ENCODE data around the genes GNG2, PTGDR and BMP4.

DNA sequence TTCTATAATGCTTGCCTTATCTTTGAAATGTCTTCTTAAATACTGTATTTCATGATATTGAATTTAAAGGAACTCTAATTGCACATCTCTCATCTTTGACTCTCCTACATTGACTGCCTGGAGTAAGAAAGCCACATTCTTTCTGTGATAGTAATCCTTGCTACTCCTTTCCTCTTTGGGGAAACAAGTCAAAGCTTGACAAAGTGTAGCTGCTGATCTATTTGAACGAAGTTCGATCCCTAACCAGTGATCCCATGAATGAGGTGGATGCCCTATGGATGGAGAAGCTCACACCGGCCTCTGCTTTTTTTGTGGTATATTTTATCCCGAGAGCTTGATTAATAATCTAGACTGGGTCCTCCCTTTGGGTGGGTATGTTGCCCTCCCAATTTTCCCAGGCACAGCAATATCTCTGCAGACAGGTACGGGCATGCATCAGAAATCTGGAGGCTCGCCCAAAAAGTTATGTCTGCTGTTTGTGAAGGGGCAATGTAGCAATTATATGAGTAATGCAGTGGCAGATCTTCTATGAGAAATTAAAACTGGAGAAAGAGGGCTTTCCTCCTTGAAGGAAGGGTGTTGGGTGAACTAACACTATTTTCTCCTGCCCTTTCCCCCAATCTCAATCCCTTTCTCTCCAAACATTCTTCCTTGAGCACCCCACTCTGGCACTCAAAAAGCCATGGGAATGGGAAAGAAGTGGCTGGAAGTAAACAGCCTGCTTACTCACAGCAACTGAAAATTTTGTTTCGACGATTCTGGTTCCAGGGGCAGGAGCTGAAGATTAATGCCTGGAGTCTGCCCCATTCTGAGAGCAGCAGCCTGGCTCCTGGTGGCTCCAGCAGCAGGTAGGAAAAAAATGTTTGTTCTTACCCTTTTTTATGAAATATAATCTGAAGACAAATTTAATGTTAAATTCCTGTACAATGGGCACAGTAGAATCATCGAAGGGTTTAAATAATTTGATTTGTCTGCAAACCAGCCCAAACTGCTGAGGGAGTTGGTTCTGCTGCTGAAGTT is 162.8 kb upstream of the FRMD6 start:
- PRO-cap, result no peak

- PRO-cap, result no peak
Observed at GRCh38 chr14:51789583-51789999, 70.8 kb upstream of the GNG2 start.

DNA sequence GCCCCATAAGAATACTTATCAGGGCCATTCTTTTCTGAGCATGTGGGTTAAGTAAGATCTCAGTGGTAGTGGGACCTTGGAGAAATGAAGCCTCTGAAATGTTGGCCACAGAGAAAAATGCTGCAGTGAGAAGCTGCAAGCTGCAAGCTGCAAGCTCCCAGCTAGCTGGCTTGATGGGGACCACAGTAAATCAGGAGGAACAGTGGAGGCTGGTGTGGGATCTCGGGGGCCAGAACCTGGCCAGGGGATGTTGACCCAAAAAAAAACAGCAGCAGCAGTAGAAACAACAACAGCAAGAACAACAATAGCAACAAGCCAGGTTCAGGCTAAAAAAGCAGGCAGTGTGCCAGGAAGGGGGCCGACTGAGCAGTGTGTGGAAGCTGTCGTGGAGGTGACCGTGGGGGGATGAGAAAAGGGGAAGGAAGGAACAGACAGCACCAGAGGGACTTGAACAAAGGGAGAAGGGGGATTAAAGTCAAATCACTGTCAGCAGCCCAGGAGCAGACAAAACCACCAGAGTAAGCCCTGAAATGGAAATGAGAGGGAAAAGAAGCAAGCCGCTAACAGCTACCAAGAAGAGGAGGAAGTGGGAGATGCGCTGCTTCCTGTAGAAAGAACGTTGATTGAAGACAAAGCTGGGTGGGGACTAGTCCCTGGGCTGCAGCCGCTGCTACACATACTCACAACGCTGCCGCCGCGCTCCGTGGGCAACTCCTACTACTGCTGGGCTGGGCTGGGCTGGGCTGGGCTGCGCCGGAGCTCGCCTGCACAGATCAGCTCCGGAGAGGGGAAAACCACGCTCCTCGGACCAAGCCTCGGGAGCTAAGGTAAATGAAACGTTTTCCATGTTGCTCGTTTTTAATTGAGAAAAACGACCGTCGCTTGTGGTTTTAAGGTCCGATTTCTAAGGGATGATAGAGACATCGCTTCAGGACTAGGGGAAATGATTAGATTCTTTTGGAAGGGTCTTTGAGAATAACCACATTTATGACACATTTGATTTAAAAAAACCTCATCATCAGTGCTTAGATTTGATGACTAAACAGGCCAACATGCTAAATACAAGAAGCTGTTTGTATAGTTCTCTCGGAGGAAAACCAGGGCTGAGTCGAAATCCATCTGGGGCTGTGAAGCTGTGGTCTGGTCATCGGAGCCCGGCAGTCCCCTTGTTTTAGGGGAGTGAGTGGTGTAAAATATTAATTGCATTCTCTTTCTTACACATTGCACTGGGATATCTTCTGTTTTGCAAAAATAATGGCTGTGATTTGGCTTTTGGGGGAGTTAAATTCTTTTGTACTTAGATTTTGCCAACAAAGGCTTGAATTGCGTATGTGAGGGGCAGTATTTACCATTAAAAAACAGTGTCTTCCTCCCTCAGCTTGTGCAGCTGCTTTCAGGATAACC is at the start of gene GNG2:
Gene GNG2, plus strand, starts transcription at position 649 of the 1,404 bp plus-strand sequence.
- PRO-cap, result unidirectional peak, plus-strand start at position 649 of the sequence; bidirectional peak, plus-strand start at position 771 of the sequence, minus-strand start at position 715 of the sequence

DNA sequence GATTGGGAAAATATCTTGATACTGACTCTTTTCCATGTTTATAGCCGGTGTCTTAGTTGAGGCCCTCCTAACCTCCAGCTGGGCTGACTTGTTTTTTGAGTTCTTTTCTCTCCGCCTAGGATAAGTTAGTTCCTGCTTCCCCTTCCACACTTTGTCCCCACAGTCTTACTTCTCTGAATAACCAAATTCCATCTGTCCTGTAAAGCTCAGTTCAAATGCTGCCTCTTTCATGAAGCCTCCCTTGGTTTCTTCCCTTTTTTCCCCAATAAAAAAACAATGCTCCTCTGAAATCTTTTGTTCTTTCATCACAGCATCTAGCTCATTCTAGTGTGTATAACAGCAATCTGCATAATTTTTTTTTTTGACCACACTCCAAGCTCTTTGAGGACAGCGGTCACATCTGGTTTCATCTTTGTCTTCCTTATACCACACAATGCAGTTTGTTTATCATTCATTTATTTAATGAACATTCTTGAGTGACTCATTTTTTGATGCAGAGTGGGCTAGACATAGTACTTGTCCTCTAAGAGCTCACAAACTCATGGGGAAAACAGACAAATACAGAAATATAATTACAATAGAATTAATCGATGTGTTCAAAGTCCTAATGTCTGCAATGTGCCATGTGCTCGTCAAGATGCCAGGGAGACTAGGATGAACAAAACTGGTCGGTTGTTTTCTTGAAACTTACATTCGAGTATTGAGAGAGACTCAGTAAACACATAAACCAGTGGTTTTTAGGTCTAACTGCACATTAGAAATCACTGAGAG is 7.3 kb downstream of the GNG2 start:
- PRO-cap, result no peak

- PRO-cap, result no peak
Observed at GRCh38 chr14:51871948-51872221, 11.5 kb downstream of the GNG2 start.

- PRO-cap, result no peak
Observed at GRCh38 chr14:52004161-52004722, 14.9 kb downstream of the RTRAF start.

DNA sequence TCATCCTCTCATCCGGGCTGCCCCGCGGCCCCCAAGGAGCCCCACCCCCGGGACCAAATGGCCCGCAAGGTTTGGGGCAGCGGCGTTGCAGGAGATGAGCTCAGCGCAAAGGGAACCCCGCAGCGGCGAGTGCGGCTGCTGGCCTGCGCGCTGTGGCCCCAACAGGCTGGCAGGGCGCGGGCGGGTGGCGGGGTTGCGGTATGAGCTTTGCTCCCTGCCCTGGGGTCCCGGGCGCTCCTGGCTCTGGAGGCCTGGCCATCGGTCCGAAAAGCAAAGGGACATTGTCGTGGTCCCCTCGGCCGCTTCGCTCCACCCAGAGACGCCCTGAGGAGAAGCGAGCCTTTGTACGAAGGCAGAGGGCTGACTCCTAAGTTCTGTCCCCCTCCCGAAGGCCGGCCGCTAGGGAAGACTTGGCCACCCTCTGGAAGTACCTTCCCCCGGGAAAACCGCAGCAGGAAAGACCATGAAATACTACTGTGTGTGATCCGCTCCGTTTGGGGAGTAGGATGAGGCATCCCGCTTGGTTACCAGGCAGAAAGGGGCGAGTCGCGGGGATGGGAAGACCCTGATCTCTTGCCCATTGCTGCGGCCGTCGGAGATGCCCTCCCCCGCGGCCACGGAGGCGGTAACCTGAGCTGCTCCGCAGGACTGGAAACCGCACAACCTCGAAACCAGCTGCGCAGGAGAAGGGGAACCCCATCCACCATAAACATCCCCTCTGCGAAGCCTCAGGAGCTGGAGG is 637 bp upstream of the NID2 start:
- PRO-cap, result unidirectional peak, plus-strand start at position 172 of the sequence

DNA sequence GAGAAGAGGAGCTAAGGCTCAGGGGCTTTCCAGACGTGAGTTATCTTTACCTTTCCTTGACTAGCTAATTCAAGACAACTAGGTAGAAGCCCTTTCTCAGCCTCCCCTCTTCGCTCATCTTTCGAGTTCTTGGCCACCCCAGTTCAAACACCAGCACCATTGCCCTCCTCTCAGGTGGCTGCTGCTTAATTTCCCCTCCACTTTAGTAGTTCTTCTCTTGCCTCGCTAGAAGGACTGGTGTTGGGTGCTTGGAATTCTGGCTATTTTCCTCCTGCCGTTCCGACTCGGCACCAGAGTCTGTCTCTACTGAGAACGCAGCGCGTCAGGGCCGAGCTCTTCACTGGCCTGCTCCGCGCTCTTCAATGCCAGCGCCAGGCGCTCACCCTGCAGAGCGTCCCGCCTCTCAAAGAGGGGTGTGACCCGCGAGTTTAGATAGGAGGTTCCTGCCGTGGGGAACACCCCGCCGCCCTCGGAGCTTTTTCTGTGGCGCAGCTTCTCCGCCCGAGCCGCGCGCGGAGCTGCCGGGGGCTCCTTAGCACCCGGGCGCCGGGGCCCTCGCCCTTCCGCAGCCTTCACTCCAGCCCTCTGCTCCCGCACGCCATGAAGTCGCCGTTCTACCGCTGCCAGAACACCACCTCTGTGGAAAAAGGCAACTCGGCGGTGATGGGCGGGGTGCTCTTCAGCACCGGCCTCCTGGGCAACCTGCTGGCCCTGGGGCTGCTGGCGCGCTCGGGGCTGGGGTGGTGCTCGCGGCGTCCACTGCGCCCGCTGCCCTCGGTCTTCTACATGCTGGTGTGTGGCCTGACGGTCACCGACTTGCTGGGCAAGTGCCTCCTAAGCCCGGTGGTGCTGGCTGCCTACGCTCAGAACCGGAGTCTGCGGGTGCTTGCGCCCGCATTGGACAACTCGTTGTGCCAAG is at the start of gene PTGDR:
Gene PTGDR, plus strand, starts transcription at position 484 of the 919 bp plus-strand sequence.
- PRO-cap, result bidirectional peak, plus-strand start at position 504 of the sequence, minus-strand start at position 364 of the sequence

DNA sequence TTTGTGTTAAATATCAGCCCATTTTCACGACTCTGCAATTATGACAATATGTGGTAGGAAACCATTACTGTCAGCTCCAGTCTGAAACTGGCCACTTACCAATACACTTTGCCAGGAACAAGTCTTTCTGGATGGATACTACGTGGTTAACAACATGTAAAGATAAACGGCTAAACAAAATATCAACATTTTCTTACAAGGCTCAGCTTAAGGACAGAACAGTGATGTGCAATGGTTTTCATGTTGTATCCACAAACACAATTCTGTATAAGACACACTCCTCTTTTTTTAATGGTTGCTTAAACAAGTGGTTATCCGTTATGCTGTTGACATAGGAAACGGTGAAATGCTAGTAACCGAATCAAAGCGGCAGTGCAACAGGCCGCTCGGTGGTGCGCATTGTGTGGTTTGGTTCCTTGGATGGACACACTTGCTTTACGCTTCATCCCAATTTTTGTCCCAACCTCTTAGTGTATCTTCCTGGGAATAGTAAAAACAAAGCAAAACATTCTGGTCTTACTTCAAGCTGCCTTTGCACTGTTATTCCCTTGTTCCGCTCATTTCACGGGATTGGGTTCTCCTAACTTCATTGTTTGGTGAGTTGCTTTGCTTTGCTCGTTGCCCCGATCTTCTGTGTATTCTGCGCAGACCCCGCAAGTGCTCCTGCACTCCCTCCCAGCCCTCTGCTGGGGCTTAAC is 690 bp upstream of the PTGER2 start:
- PRO-cap, result no peak

- PRO-cap, result no peak
Observed at GRCh38 chr14:52327567-52327800, 13.4 kb downstream of the PTGER2 start.

- PRO-cap, result no peak
Observed at GRCh38 chr14:52490758-52491309, 61.5 kb downstream of the TXNDC16 start.

GRCh38 chr14:52695012-52695473 is 315 bp downstream of the ERO1A start:
- PRO-cap, result no peak

DNA sequence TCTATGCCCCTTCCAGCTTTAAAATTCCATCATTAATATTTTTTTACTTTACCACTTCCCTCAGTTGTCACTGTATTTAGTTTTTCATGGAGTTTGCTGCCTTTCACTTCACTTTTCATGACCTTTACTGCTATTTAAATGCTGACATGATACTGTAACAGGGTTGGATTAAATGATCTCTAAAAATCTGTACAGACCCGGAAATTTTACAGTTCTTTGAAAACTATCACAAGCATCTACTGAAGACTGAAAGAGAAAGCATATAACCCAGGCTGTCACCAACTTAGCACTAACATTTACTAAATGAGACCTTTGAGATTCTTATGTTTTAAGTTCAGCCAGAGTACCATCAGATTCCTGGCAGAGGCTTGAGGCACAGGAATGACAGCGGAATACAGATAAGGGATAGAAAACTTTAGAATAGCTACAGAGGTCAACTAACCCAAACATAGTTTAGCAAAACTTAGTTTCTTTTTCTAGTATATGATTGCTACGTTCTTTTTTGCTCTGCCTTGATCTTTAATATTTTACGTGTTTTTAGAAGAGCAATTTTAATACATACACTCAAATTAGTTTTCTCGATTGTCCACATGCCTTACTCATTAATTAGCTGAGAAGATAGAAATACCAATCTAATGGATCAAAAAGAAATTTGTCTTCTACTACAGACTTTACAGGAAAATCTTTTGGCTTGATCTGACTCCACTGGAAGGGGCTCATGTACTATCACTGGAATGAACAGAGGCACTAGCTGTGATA is 91.7 kb upstream of the FERMT2 start:
- PRO-cap, result no peak

DNA sequence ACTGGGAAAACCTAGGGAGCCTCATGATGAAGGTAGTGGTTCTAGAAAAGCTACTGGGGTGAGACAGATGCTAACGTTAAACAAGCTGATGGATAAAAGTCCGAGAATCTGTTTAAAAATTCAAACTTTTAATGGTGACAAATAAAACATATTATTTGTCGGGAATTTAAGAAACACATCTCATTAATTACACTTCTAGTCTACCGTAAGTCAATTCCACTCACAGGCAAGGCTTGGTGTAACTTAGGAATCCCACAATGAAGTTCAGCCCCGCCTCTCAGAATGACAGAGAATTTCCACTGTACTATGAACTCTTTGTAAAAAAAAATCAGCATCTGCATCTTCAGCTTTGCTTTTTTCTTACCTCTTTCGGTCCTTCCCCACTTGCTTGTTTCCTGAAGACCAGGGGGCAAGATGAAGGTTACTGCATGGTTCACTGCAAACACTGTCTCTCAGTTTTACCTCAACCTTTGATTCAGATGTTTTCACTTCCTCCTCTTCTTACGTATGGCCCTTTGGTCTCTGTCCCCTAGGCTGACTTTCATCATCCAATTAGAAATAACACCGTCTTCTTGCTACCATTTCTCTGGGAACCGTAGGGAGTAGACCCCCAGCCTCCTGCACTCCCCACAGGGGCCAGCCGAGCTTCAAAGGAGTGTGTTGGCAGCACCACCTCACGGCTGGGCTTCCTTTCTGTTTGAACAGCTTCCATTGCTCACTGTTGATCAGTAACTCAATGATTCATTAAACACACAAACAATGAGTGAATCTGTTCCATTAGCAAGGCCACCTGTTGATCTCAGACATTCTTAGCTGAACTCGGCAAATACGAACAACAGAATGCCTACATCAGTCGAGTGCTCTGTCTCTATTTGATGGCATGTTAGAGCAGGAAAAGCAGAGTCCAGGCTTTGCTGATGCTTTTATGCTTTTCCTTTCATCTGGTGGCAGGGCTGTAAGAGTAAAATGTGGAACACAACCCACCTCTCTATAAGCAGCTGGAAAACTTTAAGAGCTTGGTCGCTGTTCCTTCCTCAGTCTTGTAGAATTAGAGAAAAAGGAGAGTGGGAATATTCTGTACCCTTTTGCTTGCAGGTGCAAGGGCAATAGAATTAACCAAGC is 343.0 kb downstream of the BMP4 start:
- PRO-cap, result no peak

- PRO-cap, result bidirectional peak, plus-strand start at chr14:53955213, minus-strand start at chr14:53955091
Observed at GRCh38 chr14:53954805-53955438, 1.7 kb downstream of the BMP4 start.

GRCh38 chr14:53955486-53956396 is 884 bp downstream of the BMP4 start:
- PRO-cap, result unidirectional peak, plus-strand start at chr14:53955755; bidirectional peak, plus-strand start at chr14:53956063, minus-strand start at chr14:53956007

DNA sequence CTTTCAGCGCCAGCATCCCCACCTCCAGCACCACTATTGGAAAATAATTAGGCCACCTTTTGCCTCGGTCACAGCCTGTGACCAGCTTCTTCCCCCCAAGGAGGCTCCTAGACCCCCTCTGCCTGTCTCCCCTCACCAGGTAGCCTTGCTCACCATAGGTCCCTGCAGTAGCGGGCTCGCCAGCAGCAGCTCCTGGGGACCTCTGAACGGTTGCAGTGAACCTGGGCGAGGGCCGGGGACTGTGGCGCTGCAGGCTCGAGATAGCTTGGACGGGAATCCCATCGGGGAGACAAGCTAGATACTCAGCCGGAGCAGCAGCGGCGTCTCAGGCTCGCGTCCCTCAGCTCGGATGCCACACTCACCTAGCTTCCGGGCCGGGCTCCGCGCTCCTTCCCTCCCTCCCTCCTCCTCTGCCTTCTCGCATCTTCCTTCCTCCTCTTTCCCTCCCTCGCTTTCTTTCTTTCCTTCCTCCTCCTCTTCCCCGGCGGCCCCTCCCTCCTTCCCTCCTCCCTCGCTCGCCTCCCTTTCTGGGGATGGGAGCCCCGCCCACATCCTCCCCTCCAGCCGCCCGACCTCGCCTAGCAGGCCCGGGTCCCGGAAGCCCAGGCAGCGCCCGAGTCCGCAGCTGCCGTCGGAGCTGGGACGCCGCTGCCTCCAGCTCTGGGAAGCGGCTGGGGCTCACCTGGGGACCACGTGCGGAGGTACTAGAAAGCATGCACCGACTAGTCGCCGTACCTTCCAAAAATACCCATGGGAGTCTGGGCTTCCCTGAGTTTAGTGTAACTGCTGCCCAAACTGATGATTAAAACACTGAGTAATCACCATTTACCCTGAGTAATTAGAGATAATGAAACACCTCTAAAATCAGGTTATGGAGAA is at the start of gene BMP4:
Gene BMP4, minus strand, starts transcription at position 429 of the 879 bp plus-strand sequence.
- PRO-cap, result unidirectional peak, minus-strand start at position 214 of the sequence; bidirectional peak, plus-strand start at position 624 of the sequence, minus-strand start at position 459 of the sequence

DNA sequence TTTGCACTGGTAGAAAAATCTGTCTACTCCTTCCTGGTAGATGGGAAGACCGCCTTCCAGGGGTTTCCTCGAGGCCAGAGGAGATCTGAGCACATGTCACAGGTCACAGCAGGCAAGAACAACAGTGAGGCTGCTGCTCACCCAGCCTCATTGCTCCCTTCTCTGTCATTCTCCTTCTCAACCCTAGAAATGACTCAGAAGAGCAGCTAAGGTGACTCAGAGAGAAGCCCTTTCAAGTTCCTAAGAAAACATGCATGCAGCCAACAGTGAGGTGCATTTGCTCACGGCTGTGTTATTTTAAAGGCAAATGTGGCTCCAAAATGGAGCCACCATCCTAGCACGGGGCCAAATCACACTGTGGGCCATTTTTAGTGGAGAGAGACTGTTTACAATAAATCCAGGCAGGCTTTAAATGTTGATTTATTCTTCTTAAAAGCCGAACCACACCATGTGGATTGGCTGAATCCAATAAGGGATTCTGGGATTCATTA is 143.2 kb upstream of the CDKN3 start:
- PRO-cap, result no peak

DNA sequence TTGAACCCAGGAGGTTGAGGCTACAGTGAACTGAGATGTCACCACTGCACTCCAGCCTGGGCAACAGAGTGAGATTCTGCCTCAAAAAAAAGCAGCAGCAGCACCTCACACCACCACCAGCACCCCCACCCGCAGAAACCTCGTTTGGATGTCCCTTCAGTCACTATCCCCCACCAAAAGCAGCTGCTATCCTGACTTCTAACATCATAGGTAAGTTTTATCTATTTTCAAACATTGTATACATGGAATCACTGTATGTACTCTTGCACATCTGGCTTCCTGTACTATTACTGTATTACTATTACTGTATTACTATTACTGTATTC is 85.4 kb upstream of the CDKN3 start:
- PRO-cap, result no peak

- PRO-cap, result no peak
Observed at GRCh38 chr14:54364566-54365481, 32.0 kb upstream of the CDKN3 start.

Data from ureter (tissue), 1 donor.